Frontal cortex (tissue), 2 donors: ENCODE measurements around the genes CYP46A1 and YY1.

GRCh38 chr14:99264653-99265243 is 7.2 kb downstream of the BCL11B start:
- RAMPAGE, long total RNA = no peak

- RAMPAGE, long total RNA = no peak
Observed at GRCh38 chr14:99265466-99266048, 6.4 kb downstream of the BCL11B start.

- RAMPAGE, long total RNA = no peak
Observed at GRCh38 chr14:99274300-99275156, 2.5 kb upstream of the BCL11B start.

GRCh38 chr14:99481573-99482404 is 580 bp downstream of the CCNK start:
- RAMPAGE, long total RNA = no peak

DNA sequence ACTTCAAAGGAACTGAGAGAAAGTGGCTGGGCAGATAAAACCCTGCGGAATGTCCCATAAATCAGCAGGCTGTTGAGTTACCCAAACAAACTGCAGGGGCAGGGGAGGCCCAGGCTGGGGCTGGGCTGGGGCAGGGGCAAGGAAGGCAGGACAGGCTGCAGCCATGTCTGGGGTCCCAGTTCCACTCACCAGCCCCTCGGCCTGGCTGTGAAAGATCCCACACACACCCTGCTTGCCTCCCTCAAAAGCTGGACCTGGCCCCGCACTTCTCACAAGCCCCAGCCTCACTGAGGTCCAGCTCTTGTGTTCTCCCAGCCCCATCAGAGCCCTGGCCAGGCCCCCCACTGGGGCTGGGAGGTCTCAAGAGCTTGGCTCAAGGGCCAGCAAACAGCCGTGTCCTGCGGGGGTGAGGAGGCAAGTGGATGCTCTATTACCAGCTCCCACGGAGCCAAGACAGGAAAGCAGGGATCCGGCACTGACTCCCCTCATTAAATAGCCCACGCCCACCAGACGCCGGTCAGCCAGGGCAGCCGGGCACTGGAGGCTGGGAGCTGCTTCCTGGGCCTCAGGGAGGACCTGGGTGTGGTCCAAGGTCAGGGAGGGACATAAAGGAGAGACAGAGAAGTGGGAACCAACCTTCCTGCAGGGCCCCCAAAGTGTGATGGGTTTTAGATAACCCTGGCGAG is 42.0 kb downstream of the CCNK start:
- RAMPAGE, long total RNA = no peak

- RAMPAGE, long total RNA = no peak
Observed at GRCh38 chr14:99525433-99525693, 44.2 kb downstream of the CCNK start.

DNA sequence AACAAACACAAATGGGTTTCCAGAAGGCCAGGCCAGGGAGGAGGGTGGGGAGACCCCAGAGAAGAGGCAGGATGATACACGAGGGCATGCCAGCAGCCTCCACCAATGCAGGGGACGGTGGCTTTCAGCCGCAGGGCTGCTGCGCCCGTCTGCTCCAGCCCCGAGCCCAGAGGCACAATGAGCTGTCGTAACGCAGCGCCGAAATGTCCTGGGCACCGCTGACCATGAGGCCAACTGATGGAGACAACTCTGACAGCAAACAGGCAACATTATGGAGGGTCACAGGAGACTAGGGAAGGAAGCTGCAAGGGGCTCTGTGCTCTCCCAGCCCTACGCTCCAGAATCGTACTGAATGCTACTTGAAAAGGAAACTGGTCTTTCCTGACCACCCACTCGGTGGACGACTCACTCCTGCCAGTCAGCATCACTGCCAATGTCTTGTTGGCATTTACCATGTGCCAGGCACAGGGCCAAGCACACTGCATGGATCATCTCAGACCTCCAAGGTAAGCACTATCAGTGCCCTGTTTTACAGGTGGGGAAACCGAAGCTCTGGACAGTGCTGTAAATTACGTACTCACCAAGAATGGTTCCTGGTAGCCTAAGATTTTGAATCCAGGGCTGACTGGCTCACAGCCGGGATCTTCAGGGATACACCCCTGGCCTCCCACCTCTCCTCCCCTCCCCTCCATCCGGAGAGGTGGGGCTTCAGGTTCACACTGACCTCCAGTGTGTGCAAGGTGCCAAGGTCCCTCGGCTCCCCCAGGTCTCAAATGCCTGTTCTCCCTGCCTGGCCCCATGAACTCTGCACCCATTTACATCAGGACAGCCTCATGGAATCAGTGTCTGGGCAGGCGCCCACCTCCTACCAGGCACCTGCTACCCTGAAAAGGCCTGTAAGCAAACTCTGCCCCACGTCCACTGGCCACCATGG is 37.9 kb downstream of the CCDC85C start:
- RAMPAGE, long total RNA = no peak

- RAMPAGE, long total RNA = no peak
Observed at GRCh38 chr14:99592649-99593278, 11.2 kb downstream of the CCDC85C start.

DNA sequence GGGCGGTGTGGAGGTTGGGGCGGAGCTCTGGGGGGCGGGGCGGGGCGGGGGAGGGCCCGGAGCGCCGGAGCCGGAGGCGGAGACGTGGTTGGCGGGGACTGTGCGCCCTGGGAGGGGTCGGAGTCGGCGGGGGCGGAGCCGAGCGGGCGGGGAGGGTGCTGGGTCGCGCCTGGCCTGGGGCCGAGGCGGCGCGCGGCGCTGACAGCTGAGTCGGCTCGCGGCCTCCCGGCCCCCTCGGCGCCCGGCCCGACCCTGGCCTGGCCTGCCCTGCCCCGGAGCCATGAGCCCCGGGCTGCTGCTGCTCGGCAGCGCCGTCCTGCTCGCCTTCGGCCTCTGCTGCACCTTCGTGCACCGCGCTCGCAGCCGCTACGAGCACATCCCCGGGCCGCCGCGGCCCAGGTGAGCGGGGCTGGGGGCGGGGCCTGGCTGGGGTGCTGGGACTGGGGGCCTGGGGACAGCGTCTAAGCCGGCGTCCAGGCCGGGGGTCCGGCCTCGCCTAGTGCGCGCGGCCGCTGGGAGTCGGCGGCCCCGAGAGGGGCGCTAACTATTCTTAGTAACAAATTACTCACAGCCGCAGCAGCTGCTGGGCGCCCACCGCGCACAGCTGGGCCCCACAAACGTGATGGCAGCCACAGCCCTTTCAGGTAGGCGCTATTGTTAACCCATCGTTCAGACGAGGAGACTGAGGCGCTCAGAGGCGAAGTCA is at the start of gene CYP46A1:
Gene CYP46A1, plus strand, starts transcription at position 161 of the 706 bp plus-strand sequence.
- RAMPAGE, long total RNA = no peak

- RAMPAGE, long total RNA = no peak
Observed at GRCh38 chr14:99729953-99730481, 45.9 kb downstream of the CYP46A1 start.

DNA sequence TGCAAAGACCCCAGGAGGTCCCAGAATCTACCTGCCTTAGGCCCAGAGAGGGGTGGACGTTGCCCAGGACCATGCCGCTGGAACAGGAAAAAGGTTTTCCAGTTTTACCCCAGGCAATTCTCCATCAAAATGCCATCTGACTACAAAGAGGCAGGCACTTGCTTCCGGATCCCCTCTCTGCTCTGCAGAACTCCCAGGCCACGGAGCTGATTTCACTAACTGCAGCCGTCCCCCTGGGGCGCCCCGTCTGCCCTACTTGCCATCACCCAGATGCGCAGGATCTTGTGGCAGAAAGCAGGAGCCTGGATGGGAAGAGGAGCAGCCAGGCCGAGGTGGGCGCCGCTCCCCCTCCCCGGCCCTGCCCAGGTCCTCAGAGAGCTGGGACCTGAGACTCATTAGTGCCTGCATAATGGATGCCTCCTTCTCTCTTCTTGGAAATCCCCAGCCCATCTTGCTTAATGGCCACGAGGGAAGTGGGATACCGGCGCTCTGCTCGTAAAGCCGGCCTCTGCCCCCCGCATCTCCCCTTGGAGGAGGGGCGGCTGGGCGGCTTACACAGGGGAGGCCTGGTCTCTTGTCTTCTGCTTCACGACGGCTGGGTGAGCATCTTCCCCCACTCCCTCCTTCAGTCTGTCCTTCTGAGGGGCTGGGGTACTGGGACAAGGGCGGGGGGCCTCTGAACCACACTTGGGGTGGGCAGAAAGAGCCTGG is 19.6 kb upstream of the EML1 start:
- RAMPAGE, long total RNA = no peak

GRCh38 chr14:99908793-99909488 is 115.7 kb downstream of the EML1 start:
- RAMPAGE, long total RNA = no peak

- RAMPAGE, long total RNA = no peak
Observed at GRCh38 chr14:100058805-100059242, 6.4 kb upstream of the EVL start.

DNA sequence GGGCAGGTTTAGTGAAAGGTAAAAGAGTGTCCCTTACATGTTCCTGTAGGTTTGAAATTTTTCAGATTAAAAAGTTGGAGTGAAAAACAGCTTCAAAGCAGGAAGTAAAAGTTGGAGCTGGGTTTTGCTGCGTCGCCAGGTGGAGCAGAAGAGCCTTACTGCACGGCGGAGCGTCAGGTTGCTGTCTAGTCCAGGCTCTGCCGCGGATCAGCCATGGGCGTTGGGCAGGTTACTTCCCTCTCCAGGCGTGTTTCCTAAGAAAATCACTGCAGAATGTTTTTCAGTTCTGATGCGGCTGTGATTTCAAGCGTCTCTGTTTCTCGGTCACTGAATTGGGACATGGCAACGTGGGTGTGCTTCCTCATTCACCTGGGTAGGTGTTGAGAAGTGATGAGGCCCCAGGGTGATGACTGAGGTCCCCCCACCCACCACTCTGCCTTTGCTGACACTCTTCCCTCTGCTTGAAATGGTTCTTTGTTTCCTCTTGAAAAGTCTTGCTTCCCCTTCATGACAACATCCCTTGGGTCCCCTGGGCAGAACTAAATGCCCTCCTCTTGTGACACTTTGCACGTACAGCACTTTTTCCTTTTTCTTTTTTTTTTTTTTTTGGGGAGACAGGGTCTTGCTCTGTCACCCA is 7.6 kb downstream of the EVL start:
- RAMPAGE, long total RNA = no peak

DNA sequence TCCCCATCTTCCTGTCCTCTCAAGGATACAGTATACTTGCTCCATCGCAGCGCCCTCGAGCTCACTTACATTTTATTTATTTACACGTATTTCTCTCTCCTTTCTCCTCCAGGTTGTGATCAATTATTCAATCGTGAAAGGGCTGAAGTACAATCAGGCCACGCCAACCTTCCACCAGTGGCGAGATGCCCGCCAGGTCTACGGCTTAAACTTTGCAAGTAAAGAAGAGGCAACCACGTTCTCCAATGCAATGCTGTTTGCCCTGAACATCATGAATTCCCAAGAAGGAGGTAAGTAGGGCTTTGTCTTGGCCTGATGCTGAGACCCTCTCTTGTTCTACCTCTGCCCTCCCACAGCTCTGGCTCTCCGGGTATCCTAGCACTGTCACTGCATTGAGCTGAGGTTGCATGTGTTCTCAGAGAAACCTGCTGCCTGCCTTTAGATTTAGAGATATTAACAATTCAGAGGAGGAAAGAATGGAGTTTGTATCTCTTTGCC is 32.2 kb downstream of the EVL start:
- RAMPAGE, long total RNA = no peak

GRCh38 chr14:100142133-100142582 is 17.3 kb downstream of the DEGS2 start:
- RAMPAGE, long total RNA = no peak

GRCh38 chr14:100187414-100187991 is 28.1 kb upstream of the DEGS2 start:
- RAMPAGE, long total RNA = no peak

DNA sequence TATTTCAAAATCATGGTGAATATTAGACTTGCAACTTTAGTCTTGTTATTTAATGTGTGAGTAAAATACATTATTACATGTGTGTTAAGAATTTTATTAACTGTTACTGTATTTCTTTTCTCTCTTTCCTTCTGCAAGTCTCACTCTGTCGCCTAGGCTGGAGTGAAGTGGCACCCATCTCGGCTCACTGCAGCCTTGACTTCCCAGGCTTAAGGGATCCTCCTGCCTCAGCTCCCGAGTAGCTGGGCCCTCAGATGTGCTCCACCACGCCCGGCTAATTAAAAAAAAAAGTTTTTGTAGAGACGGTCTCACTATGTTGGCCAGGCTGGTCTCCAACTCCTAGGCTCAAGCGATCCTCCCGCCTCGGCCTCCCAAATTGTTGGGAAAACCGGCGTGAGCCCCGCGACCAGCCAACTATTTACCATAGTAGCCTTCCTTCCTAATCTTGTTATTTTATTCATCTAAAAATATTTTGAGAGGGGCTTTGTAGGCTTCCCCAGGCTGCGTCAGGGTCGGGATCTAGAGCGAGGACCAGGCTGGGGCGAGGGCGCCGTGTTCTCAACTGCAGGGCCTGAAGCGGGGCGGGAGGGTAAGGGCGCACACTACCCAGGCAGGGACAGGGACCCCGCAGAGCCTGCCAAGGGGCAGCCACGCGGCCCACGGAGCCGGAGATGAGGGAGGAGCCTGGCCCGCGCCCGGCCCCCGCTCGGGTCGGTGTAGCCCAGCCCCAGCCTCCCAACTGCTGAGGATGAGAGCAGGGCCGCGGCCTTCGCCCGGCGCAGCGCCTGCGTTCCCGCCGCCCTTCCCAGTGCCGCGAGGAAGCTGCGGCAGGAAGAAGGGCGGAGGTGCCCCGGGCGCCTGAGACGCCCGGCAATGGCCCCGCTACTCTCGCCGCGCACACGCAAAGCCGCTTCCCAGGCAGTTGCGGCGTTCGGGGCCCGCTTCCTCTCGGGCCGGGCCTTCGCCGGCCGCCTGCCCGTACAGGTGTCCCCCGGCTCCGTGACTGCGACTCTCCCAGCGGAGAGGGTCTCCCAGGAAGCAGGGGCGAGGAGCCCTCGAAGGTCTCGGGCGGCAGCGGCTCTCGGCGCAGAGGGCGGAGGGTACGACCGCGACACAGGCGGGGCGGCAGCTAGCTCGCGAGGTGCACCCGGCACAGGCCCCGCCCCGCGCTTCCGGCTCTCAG is 25.1 kb upstream of the YY1 start:
- RAMPAGE, long total RNA = no peak

GRCh38 chr14:100238491-100239388 is at the start of gene YY1:
Gene YY1, plus strand, starts transcription at chr14:100239144.
- RAMPAGE, long total RNA = start-site peak on the minus strand at chr14:100238558-100238584, 87 and 15 reads in 2 replicates

DNA sequence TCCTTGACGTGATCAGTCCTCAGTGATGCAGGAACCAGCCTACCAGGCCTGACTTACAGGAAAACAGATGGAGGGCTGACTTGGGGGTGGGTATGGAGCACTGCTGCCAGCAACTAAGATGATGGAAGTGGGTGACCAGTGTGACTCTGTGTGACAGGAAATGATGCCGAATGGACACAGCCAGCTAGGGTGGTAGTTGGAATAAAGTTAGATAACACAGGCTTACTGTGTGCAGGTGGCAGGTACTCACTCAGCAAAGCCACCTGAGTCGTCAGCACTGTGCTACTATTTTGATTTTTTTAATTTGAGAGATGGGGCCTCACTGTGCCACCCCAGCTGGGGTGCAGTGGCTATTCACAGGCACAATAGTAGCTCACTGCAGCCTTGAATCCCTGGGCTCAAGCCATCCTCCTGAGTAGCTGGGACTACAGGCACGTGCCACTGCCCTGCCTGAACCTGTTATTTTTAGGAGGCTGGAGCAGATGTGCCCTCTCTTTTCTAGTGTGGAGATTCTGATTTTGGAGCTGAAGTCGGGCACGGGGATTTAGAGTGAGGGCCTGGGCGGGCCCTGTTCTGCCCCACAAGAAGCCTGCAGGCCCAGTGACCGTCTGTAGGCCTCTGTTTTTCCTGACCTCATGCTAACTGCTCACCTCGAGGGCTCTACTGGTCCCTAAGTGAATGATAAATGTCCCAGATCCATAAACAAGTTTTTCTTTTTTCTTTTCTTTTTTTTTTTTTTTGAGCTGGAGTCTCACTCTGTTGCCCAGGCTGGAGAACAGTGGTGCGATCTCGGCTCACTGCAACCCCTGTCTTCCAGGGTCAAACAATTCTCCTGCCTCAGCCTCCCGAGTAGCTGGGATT is 17.3 kb downstream of the SLC25A47 start:
- RAMPAGE, long total RNA = no peak